Melanocyte of skin (primary cell): Measurements from ENCODE around the genes IFT57, MORC1 and TAGLN3.

DNA sequence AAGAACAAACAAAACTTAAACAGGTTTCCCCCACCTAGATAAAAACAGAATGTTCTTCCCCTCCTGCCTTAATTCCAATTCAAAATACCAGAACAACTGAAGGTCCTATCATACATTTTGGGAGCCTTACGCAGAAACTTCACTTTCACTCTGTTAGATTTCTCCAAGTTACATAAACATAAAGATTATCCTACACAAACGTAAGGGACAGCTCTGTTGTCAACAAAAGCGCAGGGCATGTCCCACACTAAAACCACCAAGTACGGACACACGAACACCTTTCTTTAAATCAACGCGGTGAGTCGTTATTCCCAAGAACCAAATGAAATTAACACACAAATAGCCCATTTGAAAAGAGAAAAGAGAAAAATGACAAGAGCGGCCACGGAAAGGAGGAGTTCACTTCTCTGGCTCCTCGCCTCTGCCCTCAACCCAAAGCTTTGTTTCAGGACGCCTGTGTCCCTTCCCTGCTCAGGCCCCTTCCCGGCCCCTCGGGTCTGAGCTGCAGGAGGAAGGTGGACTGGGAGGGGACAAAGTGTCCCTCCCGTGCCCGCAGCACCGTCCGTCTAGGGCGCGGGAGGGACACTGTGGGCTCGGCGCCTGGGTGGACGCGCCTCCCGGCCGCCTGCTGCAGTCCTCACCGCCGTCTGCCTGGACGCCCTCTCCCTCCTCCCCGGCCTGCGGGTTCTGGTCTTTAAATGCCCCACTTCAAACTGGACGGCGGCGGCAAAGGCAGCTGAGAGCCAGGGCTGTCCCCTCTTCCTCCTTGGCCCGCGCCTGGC is 730 bp downstream of the CBLB start:
- CAGE, long polyA plus RNA, 2 experiments, result no peak in any of the 2 experiments

DNA sequence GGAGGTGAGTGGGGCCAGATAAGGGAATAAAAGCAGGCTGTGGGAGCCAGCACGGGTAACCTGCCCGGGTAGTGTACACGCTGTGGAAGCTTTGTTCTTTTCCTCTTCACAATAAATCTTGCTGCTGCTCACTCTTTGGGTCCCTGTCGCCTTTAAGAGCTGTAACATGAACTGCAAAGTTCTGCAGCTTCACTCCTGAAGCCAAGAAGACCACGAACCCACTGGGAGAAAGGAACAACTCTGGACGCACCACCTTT is 732.9 kb upstream of the CCDC54 start:
- CAGE, long polyA plus RNA, 2 experiments, result no peak in any of the 2 experiments

- CAGE, long polyA plus RNA, 2 experiments, result no peak in any of the 2 experiments
Measured at GRCh38 chr3:107264831-107265404, 112.3 kb upstream of the CCDC54 start.

- CAGE, long polyA plus RNA, 2 experiments, result no peak in any of the 2 experiments
Measured at GRCh38 chr3:107367427-107367755, 9.8 kb upstream of the CCDC54 start.

DNA sequence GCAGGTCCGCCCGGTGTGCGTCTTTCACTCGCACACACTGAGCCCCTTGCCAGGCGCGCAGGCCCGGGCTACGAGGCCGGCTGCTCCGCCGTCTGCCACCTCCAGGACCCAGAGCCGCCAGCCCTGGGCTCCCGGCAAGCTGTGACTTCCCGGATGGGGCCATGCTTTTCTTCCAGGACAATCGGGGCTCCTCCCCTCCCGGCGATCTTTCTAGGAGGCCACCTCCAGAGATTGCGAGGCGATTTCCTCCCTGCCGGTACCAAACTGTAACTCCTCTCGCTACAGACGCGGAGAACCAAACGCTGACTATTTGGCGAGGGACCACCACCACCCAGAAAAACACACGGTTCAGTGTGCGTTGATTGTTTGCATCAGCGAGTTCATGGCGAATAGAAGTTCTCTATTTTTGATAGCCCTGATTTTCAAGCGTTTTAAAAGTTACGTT is 54.5 kb downstream of the CCDC54 start:
- CAGE, long polyA plus RNA, 2 experiments, result no peak in any of the 2 experiments

DNA sequence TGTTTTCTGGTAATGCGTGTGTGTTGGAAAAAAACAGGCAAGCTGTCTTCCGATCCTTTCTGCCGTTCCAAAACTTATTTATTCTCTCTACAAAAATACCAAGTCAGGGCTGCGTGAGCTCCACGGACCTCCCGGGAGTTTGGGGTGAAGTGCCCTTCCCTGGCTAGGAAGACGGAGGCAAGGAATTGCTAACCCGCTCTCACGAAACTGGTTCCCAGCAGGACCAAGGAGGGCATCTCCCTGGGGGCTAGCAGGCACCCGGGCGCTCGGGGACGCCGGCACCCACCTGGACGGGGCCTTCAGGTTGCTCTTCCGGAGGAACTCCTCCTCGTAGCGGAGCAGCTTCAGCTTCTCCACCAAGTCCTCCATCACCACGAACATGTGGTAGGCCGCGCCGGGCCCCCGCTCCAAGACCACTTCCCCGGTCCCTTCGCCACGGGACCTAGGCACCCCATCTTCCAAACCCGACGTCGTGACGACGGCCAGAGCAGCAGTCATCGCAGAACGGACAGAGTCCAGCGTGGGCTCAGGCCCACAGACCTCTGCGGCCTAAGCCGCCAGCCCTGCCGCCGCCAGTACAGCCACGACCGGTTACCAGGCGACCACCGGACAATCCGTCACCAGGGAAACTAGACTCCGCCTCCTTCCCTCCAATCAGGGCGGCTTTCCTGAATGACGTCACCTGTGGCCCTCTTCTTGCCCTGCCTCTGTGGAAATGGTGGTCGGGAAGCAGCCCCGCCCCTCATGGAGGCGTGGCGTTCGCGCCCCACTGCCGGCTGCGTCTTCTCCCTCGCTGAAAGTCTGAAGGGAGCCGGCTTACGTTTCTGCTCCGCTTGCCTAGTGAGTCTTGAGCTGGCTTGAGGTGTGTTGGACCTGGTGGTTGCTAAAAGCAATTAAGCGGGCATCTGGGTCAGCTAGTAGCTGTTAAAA is at the start of gene IFT57:
Gene IFT57, minus strand, starts transcription at position 600 of the 930 bp plus-strand sequence.
- CAGE, long polyA plus RNA, 2 experiments, result start-site peak on the minus strand in 1 of 2 experiments, centred at position 591 of the sequence, 38 to 1,086 reads per replicate

GRCh38 chr3:108603724-108604129 is 14.2 kb downstream of the DZIP3 start:
- CAGE, long polyA plus RNA, 2 experiments, result no peak in any of the 2 experiments

DNA sequence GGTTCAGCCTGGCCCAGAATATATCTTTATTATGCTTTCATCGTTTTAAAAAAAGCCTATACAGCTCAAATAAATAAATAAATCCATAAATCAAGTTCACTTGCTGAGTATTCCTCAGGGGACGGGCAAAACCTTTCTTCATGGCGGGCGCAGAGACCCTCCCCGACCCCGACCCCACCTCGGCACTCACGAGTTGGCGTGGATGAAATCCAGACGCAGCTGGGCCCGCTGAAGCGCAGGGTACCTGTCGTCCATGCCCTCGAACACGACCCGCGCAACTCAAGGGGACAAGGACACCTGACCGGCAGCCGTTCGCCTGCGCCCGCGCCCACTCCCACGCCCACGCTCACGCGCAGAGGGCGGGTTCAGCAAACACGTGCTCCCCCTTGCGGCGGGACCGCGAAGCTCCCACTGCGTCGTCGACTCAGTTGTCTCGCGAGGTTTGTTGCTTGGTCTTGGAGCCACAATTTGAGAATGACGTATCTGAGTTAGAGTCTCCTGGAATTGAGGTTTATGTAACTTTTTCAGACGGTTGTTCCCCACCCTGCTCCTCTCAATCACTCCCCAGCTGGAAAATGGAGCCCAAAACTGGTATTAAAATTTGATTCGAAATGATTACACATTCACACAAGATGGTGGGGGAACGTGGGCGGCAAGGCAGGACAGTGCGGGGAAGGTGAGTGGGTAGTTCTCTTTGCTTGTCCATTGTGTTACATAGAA is at the start of gene MORC1:
Gene MORC1, minus strand, starts transcription at position 330 of the 720 bp plus-strand sequence.
- CAGE, long polyA plus RNA, 2 experiments, result no peak in any of the 2 experiments

DNA sequence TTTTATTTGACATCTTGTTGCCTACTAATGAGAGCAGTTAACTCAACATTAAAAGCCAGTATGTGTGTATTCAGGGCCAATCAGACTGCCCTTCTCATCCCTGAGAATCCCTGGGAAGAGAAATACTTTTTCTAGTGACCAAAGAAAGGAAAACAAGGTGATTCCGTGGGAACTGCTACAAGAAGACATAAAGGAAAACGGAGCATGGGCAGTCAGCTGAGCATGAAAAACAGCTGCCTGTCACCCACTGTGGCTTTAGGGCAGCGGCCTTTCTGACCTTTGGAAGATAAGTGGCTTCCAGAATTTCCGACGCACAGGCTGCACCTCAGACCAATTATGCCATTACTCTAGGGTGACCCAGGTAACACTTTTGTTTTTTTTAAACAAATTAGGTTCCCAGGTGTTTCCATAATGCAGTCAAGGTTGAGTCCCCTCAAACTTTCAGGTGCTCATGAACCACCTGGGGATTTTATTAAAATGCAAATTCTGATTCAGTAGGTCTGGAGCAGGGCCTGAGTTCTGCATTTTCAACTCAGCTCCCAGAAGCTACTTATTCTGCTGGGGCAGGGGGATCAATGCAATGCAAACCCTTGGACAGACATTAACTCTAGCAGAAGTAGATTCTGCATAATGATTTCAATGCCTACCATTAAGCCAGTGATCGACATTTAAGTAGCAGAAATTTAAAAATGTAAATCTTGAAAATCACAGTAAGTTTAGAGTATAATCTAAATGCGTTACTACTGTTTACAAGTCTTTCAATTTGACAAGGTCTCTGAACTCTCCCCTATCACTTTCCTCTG is 18.9 kb upstream of the DPPA4 start:
- CAGE, long polyA plus RNA, 2 experiments, result no peak in any of the 2 experiments

DNA sequence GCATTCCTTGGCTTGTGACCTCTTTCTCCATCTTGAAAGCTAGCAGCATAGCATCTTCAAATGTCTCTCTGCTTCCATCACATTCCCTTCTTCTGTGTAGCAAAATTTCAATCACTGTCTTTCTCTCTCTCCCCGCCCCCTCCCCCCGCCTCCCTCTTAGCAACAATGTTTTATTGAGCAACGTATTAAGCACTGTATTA is 373.8 kb upstream of the NECTIN3 start:
- CAGE, long polyA plus RNA, 2 experiments, result no peak in any of the 2 experiments

GRCh38 chr3:110888350-110889590 is 182.8 kb upstream of the NECTIN3 start:
- CAGE, long polyA plus RNA, 2 experiments, result no peak in any of the 2 experiments

GRCh38 chr3:111732267-111732747 is 57.8 kb downstream of the PLCXD2 start:
- CAGE, long polyA plus RNA, 2 experiments, result no peak in any of the 2 experiments

DNA sequence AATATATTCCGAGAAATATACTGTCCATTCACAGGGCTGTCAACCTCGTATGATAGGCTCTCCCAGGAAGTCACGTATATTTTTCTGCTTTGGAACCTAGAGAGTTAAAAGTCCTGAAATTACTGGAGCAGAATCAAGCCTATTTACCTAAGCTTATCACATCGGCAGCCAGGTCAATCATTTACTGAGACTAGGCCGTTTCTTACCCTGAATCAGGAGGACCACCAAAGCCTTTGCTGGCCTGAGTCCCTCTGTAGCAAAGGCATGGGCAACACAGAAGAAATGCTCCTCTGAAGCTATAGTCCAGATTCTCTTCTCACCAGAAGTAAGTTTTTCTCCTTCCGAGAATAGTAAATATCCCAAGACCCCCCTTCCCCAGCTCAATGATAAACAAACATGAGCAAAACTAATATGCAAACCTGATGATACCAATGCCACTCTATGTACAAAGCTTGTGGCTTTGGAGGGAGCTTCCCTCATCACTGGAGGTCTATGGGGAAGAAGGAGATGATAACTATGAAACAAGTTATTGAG is 58.7 kb downstream of the PLCXD2 start:
- CAGE, long polyA plus RNA, 2 experiments, result no peak in any of the 2 experiments

- CAGE, long polyA plus RNA, 2 experiments, result no peak in any of the 2 experiments
Measured at GRCh38 chr3:111761214-111762084, 87.0 kb downstream of the PLCXD2 start.

DNA sequence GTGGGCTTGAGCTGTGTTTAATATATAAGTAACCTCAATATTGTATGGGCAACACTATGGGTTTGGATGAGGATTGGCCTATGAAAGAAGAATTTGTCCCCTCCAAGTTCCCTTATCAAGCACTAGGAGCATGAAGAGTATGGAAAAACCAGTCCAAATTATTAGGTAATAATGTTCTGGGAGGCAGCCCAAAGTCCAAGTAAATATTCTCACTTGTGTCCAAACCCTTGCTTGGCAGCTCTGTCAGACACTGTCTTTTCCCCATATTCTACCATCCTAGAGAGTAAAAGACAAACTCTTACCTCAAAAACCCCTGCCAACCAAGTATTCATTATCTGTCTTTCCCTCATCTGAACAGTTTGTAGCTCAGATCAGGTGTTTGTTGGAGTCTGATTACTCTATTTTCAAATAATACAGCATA is 89.9 kb upstream of the PHLDB2 start:
- CAGE, long polyA plus RNA, 2 experiments, result no peak in any of the 2 experiments

DNA sequence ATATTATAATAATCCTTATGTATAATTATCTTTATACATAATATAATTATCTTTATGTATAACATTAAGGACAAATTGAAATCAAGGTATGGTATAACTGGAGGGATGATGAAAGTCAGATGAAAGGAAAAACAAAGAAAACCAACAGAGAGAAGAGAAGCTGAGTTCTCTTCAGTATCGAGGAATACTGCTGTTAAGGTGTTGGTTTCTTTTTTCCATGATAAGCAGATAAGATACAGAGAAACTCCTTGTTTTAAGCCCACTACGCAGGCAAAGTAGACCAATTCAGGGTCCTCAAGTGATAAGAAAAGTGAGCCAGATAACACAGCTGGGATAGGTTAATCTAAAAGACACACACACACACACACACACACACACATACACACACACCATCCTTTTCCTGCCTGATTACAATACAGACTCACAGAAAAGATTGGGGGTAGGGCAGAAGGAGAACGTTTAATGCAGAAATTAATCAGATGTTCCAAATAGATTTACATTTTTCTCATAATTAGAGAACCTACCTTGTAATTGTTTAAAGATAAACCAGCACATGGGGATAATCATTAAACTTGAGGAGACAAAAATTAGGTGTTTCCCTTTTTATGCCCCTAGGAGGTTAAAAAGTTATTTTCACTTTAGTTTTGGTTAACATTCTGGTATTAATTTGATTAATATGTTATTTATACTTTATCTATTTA is 6.5 kb upstream of the PHLDB2 start:
- CAGE, long polyA plus RNA, 2 experiments, result no peak in any of the 2 experiments

GRCh38 chr3:111967537-111968317 is 11.1 kb upstream of the ABHD10 start:
- CAGE, long polyA plus RNA, 2 experiments, result no peak in any of the 2 experiments

GRCh38 chr3:111998410-111999448 is at the start of gene TAGLN3:
TAGLN3 (plus strand) TSS chr3:111998922.
- CAGE, long polyA plus RNA, 2 experiments, result no peak in any of the 2 experiments

GRCh38 chr3:112072194-112072923 is 13.8 kb upstream of the C3orf52 start:
- CAGE, long polyA plus RNA, 2 experiments, result no peak in any of the 2 experiments

GRCh38 chr3:112127597-112128187 is 5.4 kb downstream of the GCSAM start:
- CAGE, long polyA plus RNA, 2 experiments, result no peak in any of the 2 experiments